Pericardium (tissue), 1 donor: ENCODE measurements around the genes PRR23A and CLSTN2.

- RRBS = no CpG with 5 or more reads among the region's 21 CpGs
Measured at GRCh38 chr3:136969425-136969907, 11.7 kb downstream of the IL20RB start.

GRCh38 chr3:138031737-138032417, 21.9 kb downstream of the CLDN18 start:
- RRBS = no CpG with 5 or more reads among the region's 6 CpGs

DNA sequence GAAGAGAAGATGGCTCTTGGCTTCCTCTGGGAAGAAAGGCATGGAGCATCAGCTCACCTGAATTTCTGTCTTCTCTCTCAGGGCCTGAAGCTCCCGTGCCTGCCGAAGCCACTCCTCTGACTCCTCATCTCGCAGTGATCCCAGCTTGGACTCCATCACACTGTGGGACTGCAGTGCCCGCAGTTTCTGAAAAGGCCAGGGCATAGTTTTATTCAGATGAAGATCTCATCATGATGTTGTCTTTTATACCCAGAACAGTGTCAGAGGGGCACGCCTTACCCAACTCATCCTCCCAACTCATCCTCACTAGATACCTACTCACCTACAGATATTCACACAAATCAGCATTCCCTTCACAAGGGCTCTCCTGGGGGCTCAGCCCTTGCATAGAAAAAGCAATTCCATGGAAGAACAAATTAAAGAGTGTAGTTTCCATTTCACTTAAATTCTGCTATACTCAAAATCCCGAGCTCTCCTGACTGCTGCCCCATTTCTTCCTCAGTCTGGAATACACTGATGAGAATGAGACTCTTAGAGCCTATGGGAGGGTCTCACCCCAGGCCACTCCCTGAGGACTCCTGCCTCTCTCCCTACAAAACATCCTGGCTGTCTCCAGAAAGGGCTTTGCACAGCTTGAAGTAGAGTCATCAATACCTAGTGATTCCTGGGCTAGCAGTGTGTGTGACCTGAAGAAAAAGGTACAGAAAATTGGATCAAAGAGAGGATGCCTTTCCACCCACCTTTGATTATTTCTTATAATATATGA, 26.9 kb downstream of the DZIP1L start:
- RRBS = no CpG with 5 or more reads among the region's 6 CpGs

- RRBS = no CpG with 5 or more reads among the region's 2 CpGs
Measured at GRCh38 chr3:138374693-138375092, 26.3 kb downstream of the MRAS start.

- RRBS = no CpG with 5 or more reads among the region's 8 CpGs
Measured at GRCh38 chr3:138398706-138399252, 35.6 kb upstream of the ESYT3 start.

- RRBS = no CpG with 5 or more reads among the region's 5 CpGs
Measured at GRCh38 chr3:138408880-138409079, 25.6 kb upstream of the ESYT3 start.

DNA sequence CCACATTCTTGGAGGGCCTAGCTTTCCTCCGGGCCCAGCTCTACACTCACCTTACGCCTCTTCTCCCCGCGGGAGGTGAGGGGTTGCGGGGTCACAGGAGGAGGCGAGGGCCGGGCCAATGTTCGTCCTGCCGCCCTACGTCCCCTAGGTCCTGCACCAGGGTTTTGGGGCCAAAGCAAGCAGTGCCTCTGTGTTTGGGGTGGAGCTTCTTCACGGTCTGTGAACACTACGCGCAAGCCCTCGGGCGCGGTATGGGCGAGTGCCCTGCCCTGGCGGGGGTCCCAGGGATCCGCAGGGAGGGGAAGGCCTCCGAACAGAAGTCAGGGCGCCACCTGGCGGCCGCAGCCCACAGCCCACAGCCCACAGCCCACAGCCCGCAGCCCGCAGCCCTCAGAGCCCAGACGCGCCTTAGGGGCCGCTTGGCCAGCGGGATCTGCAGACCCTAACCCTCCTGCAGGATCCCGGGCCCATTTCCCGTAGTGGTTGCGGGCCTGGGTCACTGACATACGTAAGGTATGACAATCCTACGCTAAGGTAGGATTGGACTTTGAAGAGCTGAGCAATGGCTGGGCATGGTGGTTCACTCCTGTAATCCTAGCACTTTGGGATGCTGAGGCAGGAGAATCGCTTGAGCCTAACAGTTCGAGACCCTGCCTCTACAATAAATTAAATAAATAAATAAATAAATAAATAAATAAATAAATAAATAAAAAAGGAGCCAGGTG, 31.0 kb downstream of the FOXL2 start:
- RRBS = 2% methylated on average over 5 of the region's 36 CpGs

DNA sequence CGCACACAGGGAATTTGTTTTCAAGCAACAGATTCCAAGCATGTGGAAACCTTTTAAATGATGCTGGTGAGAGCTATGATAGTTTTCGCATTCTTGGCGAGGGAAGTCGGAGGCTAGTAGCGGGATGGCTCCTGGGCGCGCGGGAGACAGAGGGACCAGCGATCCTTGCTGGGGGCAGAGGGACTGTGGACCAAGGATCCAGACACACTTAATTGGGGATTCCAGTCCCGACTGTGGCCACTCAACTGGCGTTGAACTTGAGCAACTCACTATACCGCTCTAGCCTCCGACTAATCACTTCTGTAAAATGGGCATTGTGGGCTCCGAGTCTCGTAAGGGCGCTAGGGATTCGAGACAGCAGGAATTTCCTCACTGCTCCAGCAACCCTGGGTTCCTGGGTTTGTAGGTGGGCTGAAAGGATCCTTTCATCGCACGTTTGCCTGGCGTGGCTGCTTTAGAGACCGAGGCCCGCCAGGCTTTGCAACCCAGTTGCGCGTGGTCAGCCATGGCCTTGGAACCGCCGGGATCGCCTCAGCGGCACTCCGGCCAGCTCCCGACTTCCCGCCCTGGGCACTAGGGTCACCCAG, 10.2 kb downstream of the FOXL2 start:
- RRBS = 4% methylated on average over 3 of the region's 31 CpGs

GRCh38 chr3:139006237-139006750, at the start of gene PRR23A:
PRR23A (minus strand) TSS chr3:139006268.
- RRBS = 68% methylated on average over 4 of the region's 43 CpGs

- RRBS = no CpG with 5 or more reads among the region's 6 CpGs
Measured at GRCh38 chr3:139185150-139186192, 140.8 kb upstream of the PRR23C start.

DNA sequence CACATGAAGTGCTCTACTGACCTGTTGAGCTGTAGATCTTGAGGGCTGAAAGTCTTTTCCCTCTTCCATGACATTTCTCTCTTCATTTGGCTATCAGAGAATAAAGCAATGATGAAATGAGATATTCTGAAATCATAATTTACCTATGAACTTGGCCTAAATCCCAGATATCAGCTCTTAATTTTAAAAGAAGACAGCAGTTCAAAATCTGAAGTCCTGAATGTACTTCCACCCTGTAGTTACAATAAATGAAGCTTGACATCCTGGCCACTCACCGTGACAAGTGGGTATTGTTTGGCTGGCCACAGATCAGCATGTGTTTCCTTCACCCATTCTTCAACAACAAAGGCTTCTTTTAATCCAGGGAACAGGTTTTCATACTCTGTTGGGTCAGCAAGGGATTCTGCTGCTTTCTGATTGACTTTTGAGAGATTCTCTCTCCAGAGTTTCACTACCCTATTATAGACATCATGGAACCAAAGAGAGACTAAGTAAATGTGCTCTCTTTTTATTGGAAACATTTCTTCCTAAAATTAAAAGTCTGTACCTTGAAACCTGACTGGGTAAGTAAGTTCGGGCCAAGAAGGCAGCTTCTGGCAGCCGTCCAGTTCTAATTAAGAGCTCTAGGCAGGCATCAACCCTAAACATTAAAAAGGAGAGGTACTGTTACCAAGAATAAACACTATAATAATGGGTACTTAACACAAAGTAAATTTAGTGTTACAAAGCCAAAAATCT, 15.1 kb downstream of the MRPS22 start:
- RRBS = no CpG with 5 or more reads among the region's 3 CpGs

- RRBS = no CpG with 5 or more reads among the region's 6 CpGs
Measured at GRCh38 chr3:139405748-139406390, 16.4 kb upstream of the COPB2 start.

- RRBS = no CpG with 5 or more reads among the region's 6 CpGs
Measured at GRCh38 chr3:139519830-139520465, 19.6 kb downstream of the RBP1 start.

GRCh38 chr3:139534949-139536131, 4.2 kb downstream of the RBP1 start:
- RRBS = no CpG with 5 or more reads among the region's 15 CpGs

DNA sequence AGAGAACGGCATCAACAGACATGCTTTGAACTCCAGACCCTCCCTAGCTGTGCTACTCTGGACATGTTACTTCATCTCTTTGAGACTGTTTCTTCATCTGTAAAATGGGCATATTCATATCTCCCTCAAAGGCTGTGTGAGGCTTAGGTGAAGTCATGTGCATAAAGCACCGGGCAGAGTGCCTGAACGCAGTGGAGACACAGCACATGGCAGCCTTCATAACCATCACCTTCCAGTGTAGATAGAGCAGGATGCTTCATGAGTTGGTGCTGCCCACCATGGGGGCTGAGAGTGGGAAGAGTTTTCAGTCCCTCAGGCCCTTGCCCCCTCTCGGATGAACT, 1.2 kb downstream of the RBP1 start:
- RRBS = no CpG with 5 or more reads among the region's 4 CpGs

DNA sequence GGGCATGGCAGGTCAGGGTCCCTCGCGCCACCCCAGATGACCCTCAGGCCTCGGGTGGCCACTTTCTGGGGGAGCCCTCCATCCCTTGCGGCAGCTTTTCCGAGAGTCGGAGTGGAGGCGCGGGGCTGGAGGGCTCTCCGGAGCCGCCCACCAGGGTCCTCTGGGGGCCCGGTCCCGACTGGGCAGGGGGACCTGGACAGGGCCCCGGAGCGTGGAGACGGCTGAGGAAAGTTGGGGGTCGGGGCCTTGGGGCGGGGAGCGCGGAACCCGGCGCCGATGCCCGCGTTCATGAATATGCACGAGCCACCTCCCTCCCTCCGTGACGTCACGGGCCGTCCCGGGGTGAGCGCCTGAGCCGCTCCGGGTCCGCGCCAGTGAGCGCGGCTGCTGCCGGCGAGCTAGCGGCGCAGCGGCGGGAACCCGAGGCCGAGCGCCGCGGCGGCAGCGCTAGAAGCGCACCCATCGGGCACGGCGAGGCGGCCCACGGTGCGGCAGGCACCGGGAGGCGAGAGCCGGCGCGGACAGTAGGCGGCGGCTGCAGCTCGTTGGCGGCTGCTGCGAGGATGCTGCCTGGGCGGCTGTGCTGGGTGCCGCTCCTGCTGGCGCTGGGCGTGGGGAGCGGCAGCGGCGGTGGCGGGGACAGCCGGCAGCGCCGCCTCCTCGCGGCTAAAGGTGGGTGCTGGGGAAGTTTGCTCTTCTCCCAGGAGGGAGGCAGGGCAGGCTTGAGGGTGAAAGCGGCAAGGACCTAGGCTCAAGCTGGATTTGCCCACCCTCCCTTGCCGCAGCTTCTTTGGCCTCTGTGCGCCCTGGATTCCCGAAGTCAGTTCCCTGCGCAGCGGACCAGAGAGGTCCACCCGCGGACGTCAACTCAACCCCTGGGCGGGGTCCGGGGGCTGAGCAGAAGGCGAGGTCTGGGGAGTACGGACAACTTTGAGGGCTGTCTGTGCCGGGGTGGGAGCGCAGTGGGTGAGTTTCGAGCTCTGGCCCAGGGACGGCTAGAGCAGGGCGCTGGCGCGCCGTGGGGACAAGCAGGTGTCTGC, at the start of gene CLSTN2:
Gene CLSTN2 (plus strand): TSS at position 374 of the 1,040 bp plus-strand sequence.
- RRBS = 3% methylated on average over 36 of the region's 101 CpGs

- RRBS = no CpG with 5 or more reads among the region's 5 CpGs
Measured at GRCh38 chr3:140910736-140911263, 30.8 kb upstream of the SLC25A36 start.

DNA sequence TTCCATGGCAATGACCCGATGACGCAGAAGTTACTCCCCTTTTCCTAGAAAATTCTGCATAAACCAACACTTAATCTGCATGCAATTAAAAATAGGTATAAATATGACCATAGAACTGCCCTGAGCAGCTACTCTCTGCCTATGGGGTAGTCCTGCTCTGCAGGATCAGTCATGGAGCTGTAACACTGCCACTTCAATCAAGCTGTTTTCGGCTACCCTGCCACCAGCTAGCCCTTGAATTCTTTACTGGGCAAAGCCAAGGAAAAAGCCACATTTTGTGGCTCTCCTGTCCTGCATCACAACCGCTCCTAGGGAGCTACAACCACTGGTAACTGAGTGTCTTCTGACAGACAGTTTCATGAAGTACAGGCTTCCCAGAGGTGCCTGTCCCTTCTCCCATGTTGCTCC, 54.9 kb upstream of the ZBTB38 start:
- RRBS = no CpG with 5 or more reads among the region's 4 CpGs

GRCh38 chr3:141384275-141385057, 16.2 kb downstream of the ZBTB38 start:
- RRBS = no CpG with 5 or more reads among the region's 9 CpGs

GRCh38 chr3:141444284-141444635, 42.6 kb upstream of the RASA2 start:
- RRBS = no CpG with 5 or more reads among the region's 4 CpGs